Endothelial cell (in vitro differentiated cells): ENCODE measurements around the genes NCSTN and VANGL2.

DNA sequence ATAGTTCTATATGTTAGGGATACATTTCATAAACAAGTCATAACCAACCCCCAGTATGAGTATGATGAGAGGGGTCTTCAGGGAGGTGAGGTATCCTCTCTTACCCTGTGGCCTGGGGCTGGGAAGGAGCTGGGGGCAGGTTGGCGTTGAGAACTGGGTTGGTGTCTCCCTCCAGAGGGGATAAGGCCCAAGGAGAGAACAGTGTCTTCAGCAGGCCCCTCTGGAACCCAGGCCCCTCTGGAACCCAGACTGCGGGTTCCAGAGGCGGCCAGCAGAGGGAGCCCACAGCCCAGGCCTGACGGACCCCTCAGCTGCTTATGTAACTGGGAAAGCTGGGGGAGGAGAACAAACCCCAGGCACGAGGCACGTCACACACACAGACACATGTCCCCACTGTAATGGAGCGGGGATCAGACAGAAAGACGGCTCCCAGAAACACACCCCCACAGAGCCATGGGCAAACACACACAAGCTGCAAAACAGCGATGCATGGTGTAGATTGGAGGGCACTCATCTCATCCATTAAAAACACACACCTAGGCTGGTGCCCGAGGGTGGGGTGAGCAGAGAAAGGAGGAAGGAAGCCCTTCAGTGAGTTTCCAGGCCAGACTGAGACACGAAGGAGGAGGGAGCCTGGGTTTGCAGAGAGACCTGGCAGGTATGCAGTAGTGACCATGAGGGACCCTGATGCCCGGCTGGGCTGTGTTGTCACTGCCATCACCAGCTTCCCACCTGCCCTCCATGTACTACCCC, 2.6 kb upstream of the IGSF8 start:
- PRO-cap = no peak

DNA sequence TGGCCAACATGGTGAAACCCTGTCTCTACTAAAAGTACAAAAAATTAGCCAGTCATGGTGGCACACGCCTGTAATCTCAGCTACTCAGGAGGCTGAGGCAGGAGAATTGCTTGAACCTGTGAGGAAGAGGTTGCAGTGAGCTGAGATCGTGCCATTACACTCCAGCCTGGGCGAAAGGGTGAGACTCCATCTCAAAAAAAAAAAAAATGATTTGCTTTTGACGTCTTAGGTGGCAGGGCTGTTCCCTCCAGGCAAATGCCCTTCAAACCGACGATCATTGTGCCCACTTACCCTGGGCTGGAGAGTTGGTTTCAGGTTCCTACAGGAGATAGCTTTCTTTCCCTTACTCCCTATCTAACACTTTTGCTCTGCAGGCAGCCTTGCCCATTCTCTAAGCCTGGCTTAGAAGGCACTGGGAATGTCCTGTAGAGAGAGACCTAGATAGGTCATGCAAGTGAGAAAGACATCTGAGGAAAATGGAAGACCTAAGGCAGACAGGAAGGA, 8.7 kb upstream of the ATP1A4 start:
- PRO-cap = no peak

- PRO-cap = no peak
Measured at GRCh38 chr1:160238233-160238967, 23.9 kb downstream of the DCAF8 start.

DNA sequence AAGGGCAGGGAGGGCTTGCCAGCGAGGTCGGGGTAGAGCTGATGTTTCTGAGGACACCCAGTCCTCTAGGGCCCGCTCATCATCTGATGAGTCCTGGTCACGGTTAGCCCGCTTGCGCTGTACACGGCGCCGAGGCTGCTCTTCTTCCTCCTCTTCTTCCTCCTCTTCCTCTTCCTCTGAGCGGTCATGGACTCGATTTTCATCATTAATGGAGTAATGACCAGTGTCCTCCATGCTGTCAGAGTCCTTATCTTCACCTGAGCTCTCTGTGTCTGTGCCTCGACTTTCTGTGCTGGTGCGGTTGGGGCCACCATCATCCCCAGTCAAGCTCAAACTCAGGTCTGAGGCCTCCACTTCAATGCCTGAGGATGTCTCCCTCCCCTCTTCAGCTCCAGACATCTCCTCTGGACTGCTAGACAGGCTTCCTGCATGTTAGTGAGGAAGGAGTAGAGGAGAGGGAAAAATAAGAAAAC, 22.4 kb downstream of the DCAF8 start:
- PRO-cap = no peak

- PRO-cap = no peak
Measured at GRCh38 chr1:160243740-160244175, 18.6 kb downstream of the DCAF8 start.

- PRO-cap = no peak
Measured at GRCh38 chr1:160277031-160277546, 7.8 kb downstream of the PEX19 start.

DNA sequence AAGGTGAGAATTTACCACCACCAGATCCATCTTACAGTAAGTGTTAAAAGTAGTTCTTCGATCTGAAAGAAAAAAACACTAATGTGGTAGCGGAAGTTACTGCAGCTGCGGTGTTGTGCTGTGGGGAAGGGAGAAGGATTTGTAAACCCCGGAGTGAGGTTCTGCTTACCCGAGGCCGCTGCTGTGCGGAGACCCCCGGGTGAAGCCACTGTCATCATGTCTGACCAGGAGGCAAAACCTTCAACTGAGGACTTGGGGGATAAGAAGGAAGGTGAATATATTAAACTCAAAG, 25.9 kb downstream of the COPA start:
- PRO-cap = no peak

GRCh38 chr1:160342938-160344053, at the start of gene NCSTN:
TSS of gene NCSTN (plus strand) at chr1:160343383.
- PRO-cap = bidirectional peak, plus-strand start at chr1:160343386, minus-strand start at chr1:160343250; bidirectional peak, plus-strand start at chr1:160343548, minus-strand start at chr1:160343564; bidirectional peak, plus-strand start at chr1:160343690, minus-strand start at chr1:160343720

DNA sequence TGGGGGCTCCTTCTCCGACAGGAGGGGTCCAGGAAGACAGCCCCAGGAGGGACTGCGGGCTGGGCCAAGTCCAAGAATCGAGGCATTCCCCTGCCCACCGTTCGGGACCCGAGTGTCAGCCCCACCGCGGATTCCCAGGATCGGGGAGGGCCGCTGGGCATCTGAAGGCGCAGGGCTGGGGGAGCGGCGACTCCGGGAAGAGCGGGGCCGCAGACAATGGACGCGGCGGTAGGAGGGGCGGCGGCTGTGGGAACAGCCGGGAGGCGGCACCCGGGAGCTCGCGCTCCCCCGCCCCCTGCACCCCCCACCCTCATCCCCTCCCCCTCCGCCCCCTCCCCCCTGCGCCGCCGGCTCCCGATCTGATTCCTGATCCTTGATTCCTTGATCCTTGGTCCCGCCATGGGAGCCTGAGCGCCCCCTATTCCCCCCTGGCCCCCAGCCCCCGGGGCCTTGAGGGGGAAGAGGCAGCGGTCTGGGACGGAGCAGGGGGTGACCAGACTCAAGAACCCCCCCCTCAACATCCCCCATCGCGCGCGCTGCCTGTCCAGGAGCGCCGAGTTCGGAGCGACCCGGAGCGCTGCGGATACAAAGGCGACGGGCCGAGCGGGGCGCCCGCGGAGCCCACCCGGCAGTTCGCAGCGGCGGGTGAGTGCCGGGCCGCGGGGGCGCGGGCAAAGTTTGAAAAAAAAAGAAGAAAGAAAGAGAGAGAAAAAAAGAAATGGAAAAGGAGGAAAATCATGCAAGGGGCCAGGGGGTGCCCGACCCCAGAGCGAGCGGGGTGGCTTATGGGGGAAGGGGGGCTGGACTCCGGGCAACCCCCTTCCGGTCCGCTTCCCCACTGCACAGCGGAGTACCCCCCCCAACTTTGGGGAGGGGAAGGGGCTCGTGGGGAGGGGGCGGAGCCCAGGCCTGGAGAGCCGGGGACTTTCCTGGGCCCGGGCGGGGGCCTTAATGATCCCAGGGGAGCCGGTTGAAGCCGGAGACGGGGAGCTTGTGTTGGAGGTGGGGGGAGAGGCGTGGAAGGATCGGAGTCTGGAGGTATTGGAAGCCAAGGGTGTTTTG, at the start of gene VANGL2:
VANGL2 (plus strand) TSS at position 340 of the 1,062 bp plus-strand sequence.
- PRO-cap = bidirectional peak, plus-strand start at position 343 of the sequence, minus-strand start at position 163 of the sequence; unidirectional peak, minus-strand start at position 651 of the sequence

DNA sequence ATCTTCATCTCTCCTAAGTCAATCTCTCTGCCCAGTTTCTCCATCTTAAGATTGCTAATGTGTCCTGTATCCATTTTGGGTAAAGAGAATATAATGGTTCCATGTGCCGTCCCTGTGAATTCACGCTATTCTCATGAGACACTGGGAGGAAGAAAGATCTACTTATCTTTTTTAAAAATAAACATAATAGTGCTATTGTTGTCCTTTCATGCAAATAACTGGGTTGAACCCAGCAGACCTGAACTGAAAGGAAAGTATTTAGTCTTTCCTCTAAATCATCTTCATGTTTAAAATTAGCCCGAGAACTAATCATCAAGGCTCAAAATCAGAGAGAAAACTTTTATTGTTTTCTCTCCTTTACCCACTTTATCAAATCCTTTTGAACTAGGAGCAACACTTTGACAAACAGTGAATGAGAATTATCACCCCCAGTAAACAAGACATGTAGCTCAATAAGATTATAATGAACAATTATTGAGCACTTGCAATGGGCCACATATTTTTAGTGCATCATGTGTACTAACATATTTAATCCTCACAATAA, 22.3 kb downstream of the SLAMF1 start:
- PRO-cap = no peak

DNA sequence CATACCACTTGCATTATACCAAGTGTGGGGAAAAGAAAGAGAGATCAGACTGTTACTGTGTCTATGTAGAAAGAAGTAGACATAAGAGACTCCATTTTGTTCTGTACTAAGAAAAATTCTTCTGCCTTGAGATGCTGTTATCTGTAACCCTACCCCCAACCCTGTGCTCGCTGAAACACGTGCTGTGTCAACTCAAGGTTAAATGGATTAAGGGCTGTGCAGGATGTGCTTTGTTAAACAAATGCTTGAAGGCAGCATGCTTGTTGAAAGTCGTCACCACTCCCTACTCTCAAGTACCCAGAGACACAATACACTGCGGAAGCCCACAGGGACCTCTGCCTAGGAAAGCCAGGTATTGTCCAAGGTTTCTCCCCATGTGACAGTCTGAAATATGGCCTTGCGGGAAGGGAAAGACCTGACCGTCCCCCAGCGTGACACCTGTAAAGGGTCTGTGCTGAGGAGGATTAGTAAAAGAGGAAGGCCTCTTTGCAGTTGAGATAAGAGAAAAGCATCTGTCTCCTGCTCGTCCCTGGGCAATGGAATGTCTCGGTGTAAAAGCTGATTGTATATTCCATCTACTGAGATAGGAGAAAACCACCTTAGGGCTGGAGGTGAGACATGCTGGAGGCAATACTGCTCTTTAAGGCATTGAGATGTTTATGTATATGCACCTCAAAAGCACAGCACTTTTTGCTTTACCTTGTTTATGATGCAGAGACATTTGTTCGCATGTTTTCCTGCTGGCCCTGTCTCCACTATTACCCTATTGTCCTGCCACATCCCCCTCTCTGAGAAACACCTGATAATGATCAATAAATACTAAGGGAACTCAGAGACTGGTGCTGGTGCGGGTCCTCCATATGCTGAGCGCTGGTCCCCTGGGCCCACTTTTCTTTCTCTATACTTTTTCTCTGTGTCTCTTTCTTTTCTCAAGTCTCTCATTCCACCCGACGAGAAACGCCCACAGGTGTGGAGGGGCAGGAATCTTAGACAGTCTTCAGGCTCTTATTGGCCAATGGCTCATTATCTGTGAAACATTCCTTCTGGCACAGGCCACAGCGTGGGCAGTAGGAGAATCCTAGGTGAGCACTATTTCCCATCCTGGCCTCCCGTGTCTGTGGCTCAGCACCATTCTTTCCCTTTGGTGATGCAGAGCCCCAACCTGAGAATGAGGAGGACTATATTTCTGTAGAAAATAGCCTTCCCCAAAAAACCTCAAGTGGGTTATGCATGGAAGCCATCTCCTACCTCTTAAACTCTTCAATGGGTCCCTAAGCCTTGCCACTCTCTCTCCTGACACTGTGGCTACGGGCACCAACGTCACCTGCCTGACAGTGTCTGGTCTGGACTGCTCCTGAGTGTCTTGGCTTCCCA, 5.8 kb upstream of the SLAMF1 start:
- PRO-cap = bidirectional peak, plus-strand start at position 292 of the sequence, minus-strand start at position 209 of the sequence

DNA sequence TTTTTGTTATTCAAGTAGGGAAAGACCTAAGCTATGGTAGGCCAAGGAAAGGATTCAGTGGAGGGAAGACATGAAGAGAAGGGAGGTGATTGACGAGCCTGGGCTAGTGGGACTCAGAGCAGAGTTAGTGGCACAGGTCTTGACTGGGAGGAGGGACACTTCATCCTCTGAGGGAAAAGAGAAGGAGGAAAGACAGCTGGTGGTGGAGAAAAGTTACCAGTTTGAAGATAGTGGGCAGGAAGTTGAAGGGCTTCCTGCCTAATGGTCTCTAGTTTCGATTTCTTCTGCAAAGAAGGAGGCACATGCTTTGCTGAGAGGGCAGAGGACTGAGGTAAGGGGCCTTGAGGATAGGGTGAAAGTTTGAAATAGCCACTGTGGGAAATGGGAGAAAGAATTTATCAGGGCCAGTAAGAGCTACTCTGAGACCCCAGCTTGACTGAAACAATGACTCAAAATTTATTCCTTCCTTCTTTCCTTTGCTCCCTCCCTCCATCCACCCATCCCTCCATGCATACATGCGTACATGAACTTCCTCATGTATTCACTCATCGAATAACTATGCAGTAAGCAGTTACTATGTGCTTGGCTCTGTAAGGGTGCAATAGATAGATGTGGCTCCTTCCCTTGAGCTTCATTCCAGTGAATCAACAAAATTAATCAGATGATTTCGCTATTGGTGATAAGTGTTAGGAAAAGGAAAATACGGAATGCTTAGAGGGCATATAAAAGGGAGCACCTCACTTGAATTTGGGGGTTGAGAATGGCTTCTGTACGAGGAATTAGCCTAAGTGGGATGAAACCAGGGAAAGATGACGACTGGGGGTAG, 4.1 kb downstream of the CD48 start:
- PRO-cap = no peak

GRCh38 chr1:160744039-160744832, 5.2 kb downstream of the SLAMF7 start:
- PRO-cap = no peak

- PRO-cap = no peak
Measured at GRCh38 chr1:160789659-160790543, 6.1 kb upstream of the LY9 start.

DNA sequence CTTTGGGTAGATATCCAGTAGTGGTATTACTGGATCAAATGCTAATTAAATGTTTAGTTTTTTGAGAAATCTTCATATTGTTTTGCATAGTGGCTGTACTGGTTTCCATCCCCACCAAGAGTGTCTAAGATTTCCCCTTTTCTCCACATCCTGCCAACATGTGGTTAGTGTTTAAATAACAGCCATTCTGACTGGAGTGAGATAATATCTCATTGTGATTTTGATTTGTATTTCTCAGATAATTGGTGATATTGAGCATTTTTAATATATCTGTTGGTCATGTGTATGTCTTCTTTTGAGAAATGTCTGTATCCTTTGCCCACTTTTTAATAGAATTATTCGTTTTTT, 5.1 kb downstream of the LY9 start:
- PRO-cap = no peak

DNA sequence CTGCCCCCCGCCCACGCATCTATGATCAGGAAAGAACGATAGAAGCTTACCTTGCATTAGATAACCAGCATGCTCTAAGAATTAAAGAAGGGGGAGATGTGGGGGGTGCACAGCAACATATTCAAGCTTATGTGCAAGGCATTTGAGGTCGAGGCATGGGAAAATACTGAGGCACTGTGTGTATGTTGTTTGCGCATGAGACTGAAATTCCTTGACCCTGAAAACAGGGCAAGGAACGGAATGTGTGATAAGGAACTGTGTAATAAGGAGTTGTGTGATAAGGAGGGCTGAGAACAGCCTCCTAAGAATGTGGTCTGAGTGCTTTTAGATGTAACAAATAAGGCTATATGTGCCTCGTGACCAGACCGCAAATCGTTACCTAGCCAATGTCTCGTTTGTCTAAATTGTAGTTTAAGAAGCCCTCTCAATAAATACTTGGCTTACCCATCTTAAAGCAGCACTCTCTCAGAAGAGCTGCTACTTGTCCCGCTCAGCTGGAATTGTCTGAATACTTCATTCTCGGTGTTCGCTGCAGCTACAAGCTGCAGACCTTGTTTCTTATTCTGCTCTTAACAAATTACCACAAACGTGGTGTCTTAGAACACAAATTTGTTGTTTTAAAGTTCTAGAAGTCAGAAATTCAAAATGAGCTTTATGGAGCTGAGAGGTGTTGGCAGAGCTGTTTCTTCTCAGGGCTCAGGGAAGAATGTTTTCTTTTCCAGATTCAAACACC, 26.6 kb upstream of the ITLN1 start:
- PRO-cap = no peak

- PRO-cap = no peak
Measured at GRCh38 chr1:160950406-160951216, 4.0 kb downstream of the ITLN2 start.

DNA sequence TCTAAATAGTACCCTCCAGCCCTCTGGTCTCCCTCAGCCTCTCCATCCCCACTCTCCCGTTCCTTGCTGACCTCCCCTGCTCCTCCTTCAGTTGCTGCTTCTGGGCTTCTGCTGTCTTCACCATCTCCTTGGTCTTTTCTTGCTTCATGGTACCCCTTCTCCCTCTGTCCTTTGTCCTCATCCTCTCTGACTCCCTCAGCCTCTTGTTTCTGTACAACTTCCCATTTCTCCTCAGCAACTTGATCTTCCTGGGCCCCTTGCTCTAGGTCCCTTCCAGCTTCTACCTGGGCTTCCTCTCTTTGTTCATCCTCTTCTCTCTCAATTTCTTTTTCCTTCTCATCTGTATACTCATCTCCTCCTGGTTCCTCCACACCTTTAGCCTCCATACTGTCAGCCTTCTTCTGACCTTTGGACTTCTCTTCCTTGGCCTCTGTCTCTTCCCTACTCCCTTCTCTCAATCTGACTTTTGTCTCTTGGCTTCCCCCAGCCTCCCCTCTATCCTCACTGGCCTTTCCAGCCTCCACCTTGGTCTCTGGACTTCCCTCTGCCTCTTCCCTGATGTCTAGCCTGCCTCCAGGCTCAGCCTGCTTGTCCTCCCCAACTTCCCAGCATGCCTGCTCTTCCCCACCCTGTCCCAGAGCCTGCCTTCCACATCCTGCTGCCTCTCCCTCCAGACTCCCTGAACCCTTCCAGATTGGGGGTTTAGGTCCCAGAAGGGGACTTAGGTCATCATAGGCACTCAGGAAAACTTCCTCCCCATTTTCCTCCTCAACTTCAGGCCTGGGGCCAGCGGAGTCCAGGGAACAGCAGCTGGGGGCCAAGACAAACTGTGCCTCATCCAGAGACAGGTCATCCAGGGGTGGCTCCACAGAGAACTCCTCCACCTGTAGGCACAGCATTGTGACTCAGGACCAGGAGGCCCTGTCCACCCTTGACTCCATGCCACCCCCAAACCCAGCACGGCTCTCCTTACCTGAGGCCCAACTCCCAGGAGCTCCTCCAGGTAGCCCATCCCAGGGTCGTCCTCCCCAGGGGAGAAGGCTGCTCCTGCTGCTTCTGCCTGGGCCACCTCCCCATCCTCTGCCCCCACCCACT, 3.0 kb upstream of the USF1 start:
- PRO-cap = no peak

DNA sequence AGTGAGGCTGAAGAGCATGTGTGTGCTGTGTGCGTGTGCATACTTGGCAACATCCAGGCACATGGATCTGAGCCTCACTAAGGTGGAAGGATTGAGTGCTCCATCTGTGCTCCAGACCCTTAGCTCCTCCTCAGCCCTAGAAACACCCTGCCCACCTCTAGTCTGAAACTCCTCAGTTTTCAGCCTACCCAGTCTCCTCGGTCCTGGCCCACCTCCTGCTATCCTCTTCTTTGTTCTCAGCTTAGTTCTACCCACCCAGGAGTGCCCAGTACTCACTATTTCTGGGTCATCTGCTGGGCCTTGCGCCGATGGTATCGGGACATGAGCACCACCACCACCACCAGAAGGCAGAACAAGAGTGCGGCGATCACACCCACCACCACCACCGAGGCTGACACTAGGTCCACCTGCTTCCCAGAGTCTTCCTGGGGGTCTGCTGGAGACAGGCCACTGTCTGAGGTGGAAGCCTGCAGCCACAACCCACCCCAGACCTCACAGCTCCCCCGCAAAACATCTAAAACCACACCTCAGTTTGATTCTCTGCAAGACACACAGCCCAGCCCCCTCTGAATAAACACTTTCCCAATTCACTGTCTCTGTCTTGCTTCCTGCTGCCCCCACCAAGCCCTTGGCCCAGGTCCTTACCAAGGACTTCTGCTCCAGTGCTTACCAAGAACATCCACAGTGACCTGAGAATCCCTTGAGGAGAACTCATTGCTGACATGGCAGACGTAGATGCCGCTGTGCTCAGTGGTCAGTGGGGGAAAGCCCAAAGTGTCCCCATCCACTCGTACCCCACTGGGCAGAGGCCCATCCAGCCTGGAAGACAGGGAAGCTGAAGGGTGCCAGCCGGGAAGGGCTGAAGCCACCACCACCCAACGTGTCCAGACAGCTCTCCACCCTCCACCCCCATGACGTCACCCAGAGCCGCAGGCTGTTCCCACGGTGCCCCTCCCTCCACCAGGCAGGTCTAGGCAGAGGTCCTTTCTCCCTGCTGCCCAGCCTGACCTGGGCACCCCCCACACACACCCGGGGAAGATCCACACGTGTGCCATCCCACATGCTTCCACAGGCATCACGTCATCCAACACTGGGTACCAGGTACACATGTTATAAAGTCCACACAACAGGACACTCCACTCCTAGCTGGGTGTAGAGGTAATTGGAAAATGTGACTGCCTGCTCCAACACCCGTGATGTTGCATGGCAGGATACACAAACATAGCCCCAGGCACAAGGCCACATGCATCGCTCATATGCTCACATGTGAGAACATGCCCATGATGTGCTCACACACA, 4.7 kb upstream of the ARHGAP30 start:
- PRO-cap = no peak

GRCh38 chr1:161080763-161081437, 8.5 kb downstream of the NECTIN4 start:
- PRO-cap = no peak